ENCODE measurements around the genes DPYSL5, ABHD1, DNAJC5G and NRBP1.

GRCh38 chr2:26847273-26848303 lies at the start of gene DPYSL5:
Gene DPYSL5 (plus strand): TSS chr2:26848132.
- PRO-cap, result no peak
- RAMPAGE, long total RNA, 4 experiments, result no peak in any of the 4 experiments

- PRO-cap, result no peak
- RAMPAGE, long total RNA, 4 experiments, result no peak in any of the 4 experiments
These were observed 14.6 kb upstream of the TMEM214 start for GRCh38 chr2:27018124-27018551.

DNA sequence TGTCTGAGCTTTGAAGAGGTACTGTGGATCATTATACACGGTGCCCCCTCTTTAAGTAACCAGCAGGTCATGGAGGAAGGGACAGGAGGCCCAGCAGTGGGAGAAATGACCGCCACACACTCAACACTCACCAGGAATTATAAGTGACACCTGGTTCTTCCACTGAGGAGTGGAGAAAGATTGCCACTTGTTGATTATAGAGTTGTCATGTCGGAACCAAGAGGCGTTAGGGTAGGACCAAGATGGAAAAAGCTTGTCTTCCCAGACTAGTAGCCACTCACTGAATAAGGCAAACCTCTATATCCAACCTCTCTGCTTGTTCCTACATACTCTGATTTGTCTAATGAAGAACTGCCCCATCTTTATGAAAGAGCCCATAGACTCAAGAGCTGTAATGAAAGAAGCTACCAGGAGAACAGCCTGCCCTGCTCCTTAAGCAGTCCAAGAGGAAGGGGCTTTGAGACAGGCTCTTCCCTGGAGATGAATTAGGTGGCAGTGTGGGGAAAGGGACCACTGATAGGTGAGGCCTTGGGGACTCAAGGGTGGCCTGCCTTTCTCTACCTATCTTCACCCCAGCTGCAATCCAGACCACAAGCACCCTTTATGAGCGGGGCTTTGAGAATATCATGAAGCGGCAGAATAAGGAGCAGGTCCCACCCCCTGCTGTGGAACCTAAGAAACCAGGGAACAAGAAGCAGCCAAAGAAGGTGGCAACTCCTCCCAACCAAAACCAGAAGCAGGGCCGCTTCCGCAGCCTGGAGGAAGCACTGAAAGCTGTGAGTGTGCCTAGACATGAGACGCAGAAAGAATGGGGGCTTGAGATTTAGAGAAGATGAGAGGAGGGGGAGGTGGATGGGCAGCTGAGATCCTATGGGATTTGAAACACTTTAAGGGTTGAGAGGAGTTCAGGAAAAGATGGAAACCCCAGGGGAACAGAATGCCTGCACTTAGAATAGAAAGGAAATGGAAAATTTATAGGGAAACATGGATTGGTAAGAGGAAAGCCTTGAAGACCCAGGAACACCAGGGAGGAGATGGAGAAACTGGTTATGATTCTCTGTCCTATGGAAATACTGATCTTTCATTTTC lies 1.1 kb downstream of the TMEM214 start:
- PRO-cap, result no peak
- RAMPAGE, long total RNA, 4 experiments, result no peak in any of the 4 experiments

- PRO-cap, result no peak
- RAMPAGE, long total RNA, 4 experiments, result no peak in any of the 4 experiments
These were observed 8.3 kb downstream of the TMEM214 start for GRCh38 chr2:27041104-27041410.

DNA sequence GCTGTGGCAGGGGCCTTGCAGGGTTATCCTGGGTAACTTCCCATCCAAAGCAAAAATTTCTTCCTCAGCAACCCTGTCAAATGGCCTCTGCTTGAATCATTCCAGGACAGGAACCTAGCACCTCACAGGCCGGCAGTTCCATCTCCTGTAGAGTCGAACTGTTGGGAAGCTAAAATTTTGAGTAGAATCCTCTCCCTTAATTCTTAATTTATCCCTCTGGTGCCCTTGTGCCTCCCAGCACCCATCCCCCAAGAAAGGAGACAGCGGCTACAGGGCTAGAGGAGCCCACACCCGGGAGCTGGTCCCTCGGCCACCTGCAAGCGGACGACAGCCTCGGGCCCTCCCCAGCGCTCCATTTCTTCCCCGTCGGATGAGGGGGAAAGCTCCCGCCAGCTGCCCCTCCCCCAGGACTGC lies 774 bp downstream of the CGREF1 start:
- PRO-cap, result no peak
- RAMPAGE, long total RNA, 4 experiments, result no peak in any of the 4 experiments

DNA sequence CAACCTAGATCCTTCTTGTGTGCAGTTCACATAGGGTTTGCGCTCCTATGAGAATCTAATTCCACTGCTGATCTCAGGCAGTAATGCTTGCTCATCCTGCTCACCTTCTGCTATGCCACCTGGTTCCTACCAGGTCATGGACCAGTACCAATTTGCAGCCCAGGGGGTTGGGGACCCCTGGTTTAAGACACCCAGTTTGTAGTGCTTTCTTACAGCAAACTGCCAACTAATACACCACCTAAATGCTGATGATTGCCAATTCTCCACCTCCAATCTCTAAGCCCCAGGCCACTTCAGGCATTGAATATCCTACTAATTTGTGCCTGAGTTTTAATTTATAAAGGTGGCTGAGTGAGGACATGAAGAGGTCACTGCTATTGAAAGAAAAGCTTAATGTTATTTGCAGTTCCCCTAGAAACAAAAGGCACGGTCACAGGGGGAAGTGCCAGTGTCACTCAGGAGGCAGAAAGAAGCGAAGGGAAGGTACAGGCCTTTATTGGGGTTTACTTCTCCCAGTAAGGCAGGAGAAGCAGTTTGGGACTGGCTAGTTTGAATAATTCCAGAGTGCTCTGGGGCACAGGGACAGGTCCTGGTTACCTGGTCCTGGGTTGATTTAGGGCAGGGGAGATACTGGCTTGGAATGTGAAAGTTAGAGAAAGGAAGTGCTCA lies 1.8 kb upstream of the ABHD1 start:
- PRO-cap, result no peak
- RAMPAGE, long total RNA, 4 experiments, result no peak in any of the 4 experiments

DNA sequence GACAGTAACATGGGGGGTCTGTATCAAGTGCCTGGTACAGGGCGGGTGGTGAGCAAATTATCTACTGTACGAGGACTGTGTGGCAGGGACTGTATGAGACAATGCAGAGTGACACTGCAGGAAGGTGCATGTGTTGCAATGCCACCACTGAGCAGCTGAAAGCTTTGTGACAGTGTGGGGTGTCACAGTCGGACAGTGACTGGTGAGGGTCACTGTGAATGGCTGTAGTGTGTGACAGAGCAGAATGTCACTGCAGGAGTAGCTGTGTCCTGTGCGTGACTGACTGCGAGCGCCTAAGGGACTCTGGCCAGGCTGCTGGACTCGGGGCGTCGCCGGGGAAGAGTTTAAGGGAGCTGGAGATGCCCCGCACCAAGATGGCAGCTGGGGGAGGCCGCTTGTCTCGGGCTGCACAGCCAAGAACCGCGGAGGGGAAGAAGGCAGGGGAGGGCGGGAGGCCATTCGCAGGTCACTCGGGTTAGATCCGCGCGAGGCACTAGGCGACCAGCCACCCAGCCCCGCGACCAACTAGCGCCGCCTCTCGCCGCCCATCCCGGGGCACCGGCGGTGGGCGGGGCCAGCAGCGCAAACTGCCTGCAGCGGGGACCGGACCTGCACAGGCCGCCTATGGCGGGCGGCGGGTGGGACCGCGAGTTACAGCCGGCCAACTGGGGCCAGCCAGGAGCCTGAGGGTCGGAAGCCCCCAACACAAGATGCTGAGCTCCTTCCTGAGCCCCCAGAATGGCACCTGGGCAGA lies at the start of gene ABHD1:
ABHD1 (plus strand) TSS at position 577 of the 754 bp plus-strand sequence.
- PRO-cap, result bidirectional peak, plus-strand start at position 614 of the sequence, minus-strand start at position 527 of the sequence
- RAMPAGE, long total RNA, 4 experiments, result no peak in any of the 4 experiments

- PRO-cap, result no peak
- RAMPAGE, long total RNA, 4 experiments, result no peak in any of the 4 experiments
These were observed at the start of gene DNAJC5G for GRCh38 chr2:27274920-27275595. Gene DNAJC5G (plus strand): TSS chr2:27275433.

DNA sequence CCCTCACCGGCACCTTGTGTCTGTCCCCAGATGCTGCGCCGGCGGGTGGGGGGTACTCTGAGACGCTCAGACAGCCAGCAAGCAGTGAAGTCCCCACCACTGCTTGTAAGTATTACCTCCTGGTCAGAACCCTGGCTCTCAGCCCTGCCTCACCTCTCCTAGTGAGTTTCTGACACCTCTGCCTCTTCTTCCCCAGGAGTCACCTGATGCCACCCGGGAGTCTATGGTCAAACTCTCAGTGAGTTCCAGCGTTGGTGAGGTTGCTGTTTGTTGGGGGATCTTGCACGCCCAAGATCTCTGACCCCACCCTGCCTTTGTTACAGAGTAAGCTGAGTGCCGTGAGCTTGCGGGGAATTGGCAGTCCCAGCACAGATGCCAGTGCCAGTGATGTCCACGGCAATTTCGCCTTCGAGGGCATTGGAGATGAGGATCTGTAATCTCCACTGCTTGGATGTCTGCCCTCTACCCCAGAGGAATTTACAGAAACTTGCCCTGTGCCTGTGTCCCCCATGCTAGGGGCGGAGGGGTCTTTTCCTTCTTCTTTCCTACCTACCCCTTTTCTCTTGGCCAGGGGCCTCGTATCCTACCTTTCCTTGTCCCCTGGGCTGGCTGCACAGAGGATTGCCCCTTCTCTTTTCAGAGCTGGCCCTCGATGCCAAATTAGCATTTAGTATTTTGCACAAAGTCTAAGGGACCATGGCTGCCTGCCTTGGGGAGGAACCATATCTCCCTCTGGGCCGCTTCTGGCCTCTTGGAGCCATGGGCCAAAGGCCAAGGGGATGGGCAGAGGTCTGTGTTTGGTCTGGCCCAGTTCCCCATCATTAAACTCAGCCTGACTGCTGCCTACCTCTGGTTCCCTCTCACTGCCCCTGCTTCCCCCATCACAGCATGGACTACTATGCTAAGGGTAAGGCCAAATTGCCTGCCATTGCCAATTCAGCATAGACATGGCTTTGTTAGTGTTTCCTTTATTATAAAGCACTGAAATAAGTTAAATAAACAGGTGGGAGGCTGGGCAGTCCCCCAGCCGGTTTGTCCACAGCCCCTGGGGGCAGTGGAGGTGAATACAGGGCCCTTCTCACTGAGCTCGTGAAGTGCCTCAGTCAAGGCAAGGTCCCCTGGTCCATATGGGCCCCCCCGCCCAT lies 3.9 kb downstream of the ZNF513 start:
- PRO-cap, result no peak
- RAMPAGE, long total RNA, 4 experiments, result no peak in any of the 4 experiments

- PRO-cap, result no peak
- RAMPAGE, long total RNA, 4 experiments, result no peak in any of the 4 experiments
These were observed 1.2 kb downstream of the PPM1G start for GRCh38 chr2:27408232-27408587.

DNA sequence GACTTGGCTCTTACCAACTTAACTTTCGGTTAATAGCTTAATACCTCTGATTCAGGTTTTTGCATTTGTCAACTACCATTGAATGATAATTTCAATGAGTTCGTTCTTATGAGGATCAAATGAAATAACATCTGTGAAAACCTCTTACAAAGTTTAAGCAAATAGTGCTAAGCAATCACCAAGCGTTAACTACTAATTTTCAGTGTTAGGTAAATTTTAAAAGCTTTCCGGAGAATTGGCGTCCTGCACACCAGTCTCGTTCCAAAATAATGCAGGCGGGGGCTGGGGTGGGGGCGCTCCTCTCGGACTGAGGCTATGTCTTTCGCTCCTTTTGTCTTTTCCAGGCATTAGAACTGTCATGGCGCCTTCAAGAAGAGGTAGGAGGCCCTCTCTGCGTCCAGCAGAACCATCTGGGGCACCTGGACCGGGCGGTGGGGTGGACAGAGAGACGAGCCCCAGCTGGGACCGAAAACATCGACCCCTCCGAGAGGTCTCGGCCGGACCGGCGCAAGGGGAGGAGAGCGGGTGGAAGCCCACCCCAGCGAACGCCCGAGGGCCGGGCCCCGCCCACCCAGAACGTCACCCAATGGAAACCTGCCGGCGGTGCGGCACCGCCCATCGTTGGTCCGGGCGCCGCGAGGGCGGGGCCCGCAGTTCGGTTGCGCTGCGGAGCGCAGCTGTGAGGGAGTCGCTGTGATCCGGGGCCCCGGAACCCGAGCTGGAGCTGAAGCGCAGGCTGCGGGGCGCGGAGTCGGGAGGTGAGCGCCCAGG lies at the start of gene NRBP1:
NRBP1 (plus strand) TSS at position 658 of the 771 bp plus-strand sequence.
- PRO-cap, result bidirectional peak, plus-strand start at position 653 of the sequence, minus-strand start at position 509 of the sequence
- RAMPAGE, long total RNA, 4 experiments, result start-site peak on the plus strand in 4 of 4 experiments, centred at positions 680 to 689 of the sequence, 643 to 2,185 reads per replicate

DNA sequence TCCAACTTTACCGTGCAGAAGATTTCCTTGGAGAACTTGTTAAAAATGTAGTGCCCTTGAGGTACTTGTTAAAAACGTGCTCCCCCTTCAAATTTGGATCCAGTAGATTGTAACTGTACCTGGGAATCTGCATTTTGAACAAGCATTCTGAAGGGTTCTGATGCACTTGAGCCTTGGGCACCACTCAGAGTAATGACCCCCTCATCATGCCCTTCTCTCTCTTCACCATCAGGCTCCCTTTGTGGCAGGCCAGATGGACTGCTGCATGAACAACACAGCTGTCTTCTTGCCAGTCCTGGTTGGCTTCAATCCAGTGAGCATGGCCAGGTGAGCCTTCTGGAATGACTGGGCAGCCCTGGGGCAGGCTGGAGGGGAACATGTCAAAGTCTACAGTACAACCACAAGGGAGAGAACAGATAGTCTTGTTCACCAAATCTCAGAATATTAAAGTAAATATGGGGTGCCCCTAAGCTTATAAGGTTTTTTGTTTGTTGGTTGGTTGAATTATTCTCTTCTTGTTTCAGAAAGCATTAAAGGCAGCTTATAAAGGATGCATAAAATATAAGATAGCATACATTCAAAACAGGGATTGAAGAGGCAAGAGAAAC lies 4.4 kb downstream of the GCKR start:
- PRO-cap, result no peak
- RAMPAGE, long total RNA, 4 experiments, result no peak in any of the 4 experiments

DNA sequence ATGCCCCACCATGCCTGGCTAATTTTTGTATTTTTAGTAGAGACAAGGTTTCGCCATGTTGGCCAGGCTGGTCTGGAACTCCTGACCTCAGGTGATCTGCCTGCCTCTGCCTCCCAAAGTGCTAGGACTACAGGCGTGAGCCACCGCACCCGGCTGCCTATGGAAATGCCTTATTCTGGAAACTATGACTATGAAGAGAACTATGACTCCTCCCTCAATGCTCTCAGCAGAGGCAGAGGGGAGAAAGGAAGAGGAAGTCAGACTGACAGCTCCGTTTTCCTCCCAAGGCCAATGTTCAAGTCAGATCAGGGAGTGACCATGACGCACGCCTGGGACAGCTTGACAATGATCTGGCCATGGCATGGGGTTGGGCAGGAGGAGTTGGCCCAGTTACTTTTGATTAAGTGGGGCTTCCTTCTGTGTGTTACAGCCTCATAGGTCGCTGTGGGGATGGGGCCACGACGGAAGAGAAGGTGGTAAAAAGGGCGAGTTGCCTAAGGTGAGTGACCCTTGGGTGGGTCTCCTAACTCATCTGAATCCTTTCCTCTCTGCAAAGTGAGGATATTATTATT lies 44.2 kb upstream of the MRPL33 start:
- PRO-cap, result no peak
- RAMPAGE, long total RNA, 4 experiments, result no peak in any of the 4 experiments

DNA sequence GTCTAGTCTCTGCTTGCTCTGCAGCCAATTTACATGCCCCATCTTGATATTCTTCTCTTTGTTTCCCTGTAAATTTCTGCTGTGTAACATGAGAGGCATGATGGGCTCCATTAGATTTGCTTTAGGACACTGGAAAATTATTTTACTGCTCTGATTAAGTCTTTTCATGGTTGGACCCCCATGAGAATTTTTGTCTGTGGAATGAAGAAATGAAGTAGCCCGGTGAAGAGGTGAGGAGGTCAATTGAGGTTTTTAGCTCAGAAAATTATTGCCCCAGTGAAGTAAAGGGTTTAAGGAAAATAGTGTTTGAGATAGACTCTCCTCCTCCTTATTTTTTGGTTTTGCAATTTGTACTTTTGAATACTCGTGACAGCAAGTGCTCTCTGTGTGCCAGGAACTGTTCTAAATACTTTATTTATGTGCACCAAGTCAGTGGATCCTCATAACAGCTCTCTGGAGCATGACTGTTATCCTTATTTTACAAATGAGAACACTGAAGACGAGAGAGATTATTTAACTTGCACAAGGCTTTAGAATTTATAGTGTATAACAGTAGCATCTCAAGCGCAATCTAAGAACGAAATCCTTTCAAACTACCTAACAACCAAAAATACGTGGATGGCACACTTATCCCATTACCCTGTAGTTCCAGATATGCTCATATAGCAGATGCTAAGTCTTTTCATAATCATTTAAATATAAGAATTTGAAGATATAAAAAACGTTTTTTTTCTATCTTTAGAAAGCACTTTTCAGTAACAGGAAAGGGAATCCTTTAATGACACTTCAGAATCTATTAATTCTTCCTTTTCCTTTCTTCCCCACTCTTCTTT lies 24.6 kb downstream of the BABAM2 start:
- PRO-cap, result unidirectional peak, plus-strand start at position 432 of the sequence; bidirectional peak, plus-strand start at position 540 of the sequence, minus-strand start at position 482 of the sequence
- RAMPAGE, long total RNA, 4 experiments, result no peak in any of the 4 experiments

GRCh38 chr2:28347736-28348666 lies 44.7 kb upstream of the FOSL2 start:
- PRO-cap, result no peak
- RAMPAGE, long total RNA, 4 experiments, result no peak in any of the 4 experiments

- PRO-cap, result no peak
- RAMPAGE, long total RNA, 4 experiments, result no peak in any of the 4 experiments
These were observed 14.1 kb upstream of the FOSL2 start for GRCh38 chr2:28378651-28378845.

DNA sequence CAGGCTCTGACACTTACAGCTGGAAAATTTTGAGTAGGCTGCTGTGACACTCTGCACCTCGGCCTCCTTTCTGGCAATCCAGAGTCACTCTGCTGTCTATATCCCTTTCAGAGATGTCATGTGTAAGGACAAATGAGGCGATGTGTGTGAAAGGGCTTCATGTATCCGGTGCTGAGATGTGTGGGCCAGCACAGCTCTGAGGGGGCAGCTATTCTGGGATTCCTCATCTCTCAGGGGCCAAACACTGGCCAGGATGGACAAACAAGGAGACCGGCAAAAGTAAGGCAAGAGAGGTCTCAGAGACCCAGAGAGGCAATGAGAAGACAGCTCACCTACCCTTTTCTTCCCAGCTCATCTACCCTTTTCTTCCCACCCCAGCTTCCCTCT lies 3.5 kb upstream of the FOSL2 start:
- PRO-cap, result no peak
- RAMPAGE, long total RNA, 4 experiments, result no peak in any of the 4 experiments

- PRO-cap, result no peak
- RAMPAGE, long total RNA, 4 experiments, result no peak in any of the 4 experiments
These were observed 1.4 kb downstream of the FOSL2 start for GRCh38 chr2:28394029-28394444.

DNA sequence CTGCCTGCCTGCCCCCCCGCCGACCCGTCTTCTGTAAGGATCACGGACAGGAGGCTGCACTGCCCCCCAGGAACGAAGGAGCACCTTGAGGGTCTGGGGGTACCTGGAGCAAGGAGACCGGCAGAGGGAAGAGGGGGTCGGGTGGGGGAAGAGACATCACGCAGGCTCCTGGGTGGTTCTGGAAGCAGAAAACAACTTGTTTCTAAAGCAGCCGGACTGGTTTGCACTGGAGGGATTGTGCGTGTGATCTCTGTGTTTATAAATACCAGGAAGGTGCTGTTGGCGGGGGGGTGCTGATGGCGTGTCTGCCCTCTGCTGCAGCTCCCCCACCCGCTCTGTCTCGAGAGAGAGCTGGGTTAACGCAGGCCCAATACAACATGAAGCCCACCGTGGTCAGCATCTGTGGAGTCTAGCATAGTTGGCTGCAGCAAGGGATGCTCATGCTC lies 1.8 kb downstream of the FOSL2 start:
- PRO-cap, result bidirectional peak, plus-strand start at position 187 of the sequence, minus-strand start at position 228 of the sequence
- RAMPAGE, long total RNA, 4 experiments, result start-site peak on the minus strand in 3 of 4 experiments, centred at positions 216 to 232 of the sequence, 5 to 108 reads per replicate

GRCh38 chr2:28399306-28399703 lies 6.6 kb downstream of the FOSL2 start:
- PRO-cap, result no peak
- RAMPAGE, long total RNA, 4 experiments, result no peak in any of the 4 experiments